Gastroesophageal sphincter (tissue), 4 donors: Measurements from ENCODE around the gene C16orf96.

GRCh38 chr16:4113897-4114984 is 2.0 kb downstream of the ADCY9 start:
- PRO-cap, result no peak
- RAMPAGE, long total RNA, 4 experiments, result start-site peak on the minus strand in 1 of 4 experiments, at chr16:4114030-4114717 at its widest, 28 to 59 reads per replicate

GRCh38 chr16:4232785-4233895 is 8.7 kb downstream of the SRL start:
- PRO-cap, result no peak
- RAMPAGE, long total RNA, 4 experiments, result no peak in any of the 4 experiments

DNA sequence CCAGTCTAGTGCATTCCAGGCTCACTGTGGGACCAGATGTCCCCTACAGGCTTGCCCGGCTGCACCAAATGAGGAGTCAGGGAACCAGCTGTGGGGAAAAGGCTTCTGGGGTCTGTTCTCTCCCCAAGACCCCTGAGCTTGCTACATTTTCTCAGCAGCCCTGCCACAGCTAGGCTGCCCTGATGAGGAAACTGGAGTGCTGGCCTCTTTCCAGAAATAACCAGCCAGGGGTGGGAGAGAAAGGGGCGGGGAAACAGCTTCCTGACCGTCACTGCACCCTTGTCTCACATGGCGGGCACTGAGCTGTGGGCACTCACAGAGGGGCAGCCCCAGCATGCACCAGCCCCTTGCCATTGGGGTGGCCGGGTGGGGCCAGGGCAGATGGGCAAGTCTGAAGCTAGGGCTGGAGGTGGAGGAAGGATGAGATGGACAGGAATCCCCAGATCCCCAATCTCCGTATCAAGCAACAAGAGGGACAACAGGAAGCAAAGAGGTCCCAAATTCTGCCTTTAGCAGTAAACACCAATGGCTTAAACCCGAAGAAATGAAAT is 2.8 kb downstream of the SRL start:
- PRO-cap, result no peak
- RAMPAGE, long total RNA, 4 experiments, result no peak in any of the 4 experiments

DNA sequence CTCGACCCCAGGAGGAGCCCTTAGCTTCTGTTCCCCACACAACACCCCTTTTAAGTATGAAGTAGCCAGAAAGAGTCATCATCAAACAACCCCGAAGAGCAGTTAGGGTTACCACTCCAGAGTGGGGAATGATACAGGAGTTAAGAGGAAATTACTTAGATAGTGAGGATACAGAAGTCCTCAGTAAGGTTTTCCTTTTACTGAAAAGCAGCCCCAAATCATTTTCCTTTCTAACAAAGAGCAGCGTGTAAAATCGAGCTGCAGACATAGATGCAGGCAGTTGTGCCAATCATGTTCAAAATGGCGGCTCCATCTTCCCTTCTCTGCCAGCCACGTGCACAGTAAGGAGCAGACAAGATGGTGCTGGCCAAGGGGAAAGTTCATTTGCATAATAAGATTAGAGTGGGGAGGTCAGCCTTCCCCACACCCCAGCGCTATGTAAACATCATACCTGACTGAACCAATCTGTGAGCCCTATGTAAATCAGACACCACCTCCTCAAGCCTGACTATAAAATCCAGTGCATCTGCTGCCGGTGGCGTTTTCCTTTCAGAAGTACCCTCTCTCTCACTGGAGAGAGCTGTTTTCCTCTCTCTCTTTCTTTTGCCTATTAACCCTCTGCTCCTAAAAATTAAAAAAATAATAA is 2.4 kb upstream of the SRL start:
- PRO-cap, result no peak
- RAMPAGE, long total RNA, 4 experiments, result no peak in any of the 4 experiments

GRCh38 chr16:4271528-4272187 is 1.2 kb downstream of the TFAP4 start:
- PRO-cap, result bidirectional peak, plus-strand start at chr16:4271994, minus-strand start at chr16:4271851
- RAMPAGE, long total RNA, 4 experiments, result no peak in any of the 4 experiments

- PRO-cap, result no peak
- RAMPAGE, long total RNA, 4 experiments, result no peak in any of the 4 experiments
Measured at GRCh38 chr16:4320541-4321031, 4.7 kb downstream of the GLIS2 start.

DNA sequence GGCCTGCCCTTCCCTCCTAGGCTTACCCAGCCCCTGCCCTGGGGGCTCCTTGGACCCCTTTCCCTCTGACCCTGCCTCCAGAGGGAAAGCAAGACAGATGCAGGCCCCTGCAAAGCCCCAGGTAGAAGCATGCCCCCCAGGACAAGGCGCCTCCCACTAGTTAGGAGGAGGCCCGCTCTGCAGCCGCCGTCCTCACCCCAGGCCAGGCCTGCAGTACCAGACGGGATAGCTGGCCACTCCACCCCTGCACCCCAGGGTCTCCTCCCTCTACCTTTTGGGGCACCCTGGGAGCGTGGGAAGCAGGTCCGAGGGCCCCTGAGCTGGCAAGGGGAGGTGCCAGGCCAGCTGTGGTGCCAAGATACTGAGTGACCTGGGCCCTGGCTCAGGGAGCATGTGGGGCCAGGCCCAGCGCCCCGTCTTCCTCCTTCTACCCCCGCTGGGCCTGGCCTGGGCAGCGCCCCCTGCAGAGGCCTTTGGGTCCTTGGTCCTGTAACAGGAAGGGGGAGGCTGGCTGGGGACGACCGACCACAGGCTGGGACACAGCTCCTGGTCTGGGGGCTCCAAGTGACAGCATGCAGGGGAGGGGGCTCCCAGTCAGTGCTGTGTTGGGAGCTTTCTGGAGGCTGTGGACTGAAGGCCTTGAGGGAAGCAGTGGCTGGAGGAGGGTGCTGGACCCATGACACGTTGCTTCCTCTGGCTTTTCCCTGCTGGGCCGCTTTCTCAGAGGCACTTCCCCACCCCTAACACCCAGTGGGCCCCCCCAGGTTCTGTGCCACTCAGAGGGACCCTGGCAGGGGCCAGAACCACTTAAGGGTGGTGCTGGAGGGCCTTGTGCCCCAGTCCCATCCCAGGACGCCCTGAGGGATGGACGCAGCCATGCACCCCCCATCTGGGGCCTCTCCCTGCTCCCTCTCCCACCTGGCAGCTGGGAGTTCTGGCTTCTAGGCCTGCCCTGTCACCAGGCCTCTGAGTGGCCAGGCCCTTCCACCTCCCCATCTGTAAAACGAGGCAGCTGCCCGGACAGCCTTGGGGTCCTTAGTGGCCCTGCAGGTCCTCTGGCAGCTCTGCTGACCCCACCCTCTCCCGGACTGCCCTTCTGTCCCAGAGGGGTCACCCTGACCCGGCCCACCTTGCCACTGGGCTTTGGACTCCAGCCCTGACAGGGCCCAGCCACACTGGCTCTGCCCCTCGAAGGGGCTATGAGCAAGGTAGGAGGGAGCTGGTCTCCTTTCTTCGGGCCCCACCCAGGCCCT is 12.7 kb downstream of the PAM16 start:
- PRO-cap, result no peak
- RAMPAGE, long total RNA, 4 experiments, result no peak in any of the 4 experiments

GRCh38 chr16:4369013-4369344 is 2.7 kb upstream of the VASN start:
- PRO-cap, result no peak
- RAMPAGE, long total RNA, 4 experiments, result no peak in any of the 4 experiments

- PRO-cap, result no peak
- RAMPAGE, long total RNA, 4 experiments, result no peak in any of the 4 experiments
Measured at GRCh38 chr16:4369345-4369967, 2.2 kb upstream of the VASN start.

DNA sequence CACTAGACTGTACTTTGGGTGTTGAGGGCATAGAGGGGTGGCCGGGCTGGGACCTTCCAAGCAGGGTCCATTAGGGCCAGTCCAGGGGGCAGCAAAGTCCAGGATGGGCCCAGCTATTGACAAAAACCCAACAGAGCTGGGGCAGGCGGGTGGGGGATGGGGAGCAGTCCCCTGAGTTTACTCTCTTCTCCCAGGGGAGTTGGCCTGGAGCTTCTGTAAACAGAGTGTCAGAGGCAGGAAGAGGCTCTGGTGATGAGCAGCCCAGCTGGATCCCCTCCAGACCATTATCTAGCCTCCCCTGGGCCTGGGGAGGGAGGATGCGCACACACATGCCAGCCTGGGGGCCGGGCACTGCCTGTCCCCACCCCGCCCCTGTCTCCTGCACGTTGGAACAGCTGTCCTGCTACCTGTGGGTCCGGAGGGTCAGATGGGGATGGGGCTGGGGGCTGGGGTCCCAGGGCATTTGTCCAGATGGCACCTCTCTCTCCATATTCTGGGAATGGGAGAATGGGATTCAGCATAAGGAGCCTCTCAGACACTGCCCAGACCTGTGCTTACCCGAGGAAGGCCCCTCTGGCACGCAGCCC is 1.4 kb downstream of the VASN start:
- PRO-cap, result no peak
- RAMPAGE, long total RNA, 4 experiments, result no peak in any of the 4 experiments

DNA sequence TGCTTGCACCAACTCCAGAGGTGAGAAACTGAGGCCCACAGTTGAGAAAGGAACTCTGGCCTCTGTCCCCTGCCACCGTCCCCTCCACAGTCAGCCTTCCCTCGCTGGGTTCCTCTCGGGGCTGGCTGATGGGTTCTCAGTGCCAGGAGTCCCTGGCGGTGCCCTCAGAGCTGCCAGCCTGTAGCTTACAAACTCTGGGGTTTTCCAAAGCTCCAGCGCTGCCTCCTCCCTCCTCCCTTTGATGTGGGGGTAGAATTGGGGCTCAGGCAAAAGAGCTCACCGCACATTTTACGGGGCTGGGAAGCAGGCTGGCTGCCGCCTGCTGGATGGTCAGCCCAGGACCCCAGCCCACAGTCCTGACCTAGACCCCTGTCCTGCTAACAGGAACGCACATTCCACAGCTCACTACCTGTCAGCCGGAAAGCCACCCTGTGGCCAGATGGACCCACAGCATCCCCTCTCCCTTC is 5.9 kb downstream of the VASN start:
- PRO-cap, result no peak
- RAMPAGE, long total RNA, 4 experiments, result no peak in any of the 4 experiments

GRCh38 chr16:4386405-4387312 is 15.0 kb downstream of the VASN start:
- PRO-cap, result no peak
- RAMPAGE, long total RNA, 4 experiments, result no peak in any of the 4 experiments

DNA sequence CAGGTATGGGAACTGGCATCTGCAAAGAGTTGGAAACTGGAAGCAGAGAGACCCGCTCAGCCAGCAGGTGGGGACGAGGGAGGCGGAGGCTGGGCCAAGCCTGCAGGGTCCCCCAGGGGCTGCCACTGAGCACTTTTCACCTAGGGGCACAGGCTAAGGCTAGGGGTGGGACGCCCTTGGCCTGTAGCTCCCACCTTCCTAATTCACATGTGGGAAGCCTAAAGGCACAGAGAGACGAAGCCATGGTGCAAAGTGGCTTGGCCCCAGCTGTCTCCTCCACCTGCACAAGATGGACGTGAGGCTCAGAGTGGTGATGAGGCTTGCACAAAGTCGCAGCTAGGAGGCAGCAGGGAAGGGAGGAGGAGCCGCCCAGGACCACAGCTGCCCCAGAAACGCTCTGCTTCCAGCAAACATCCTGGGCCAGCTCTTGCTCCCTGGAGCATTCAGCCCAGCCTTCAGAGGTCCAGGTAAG is 18.9 kb downstream of the VASN start:
- PRO-cap, result no peak
- RAMPAGE, long total RNA, 4 experiments, result no peak in any of the 4 experiments

GRCh38 chr16:4510794-4511423 is 27.7 kb downstream of the CDIP1 start:
- PRO-cap, result no peak
- RAMPAGE, long total RNA, 4 experiments, result no peak in any of the 4 experiments

DNA sequence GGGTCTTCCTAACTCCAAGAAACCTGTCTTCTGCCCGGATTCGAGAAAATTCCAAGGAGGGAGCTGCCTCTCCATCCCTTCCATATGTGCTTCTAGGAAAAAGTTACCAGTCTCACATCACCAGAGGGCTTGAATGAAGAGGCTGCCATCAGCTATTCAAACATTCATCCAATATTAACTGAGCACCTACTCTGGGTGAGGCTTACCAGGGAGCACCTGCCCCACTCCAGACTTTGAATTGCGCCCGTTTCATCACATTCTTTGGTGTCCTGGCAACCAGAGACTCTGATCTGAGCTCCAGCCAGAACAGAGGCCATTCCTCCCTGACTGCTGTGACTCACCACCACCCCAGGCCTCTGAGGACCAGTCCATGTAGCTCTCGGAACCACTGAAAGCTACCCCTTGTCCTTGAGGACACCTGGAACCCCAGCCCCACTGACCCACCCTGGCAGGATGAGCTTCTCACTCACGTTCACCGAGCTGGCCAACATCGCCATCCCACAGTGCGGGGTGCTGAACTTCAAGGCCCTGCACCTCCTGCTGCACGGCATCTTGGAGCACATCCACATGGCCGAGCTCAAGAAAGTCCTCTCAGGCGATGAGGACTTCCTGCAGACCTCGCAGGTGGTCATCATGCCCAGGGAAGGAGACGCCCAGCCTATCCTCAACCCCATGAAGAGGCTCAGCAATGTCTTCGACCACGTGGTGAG is at the start of gene C16orf96:
C16orf96 (plus strand) TSS at position 304 of the 710 bp plus-strand sequence.
- PRO-cap, result no peak
- RAMPAGE, long total RNA, 4 experiments, result no peak in any of the 4 experiments

- PRO-cap, result no peak
- RAMPAGE, long total RNA, 4 experiments, result no peak in any of the 4 experiments
Measured at GRCh38 chr16:4639718-4640412, 15.2 kb downstream of the MGRN1 start.

DNA sequence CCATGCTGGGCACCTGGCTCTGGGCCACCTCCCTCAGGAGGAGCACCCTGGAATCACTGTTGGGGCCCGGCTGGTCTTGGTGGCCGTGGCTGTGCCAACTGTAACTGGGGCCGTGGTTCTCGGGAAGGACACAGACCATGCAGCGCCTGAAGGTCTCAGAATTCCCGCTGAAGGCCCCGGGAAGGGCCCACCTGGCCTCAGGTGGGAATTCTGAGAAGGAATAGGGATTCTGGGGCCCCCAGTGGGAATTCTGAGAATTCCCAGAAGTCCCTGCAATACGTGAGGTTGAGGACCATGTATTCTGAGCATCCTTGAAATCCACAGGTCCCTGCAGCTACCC is 23.2 kb downstream of the MGRN1 start:
- PRO-cap, result no peak
- RAMPAGE, long total RNA, 4 experiments, result no peak in any of the 4 experiments

- PRO-cap, result no peak
- RAMPAGE, long total RNA, 4 experiments, result no peak in any of the 4 experiments
Measured at GRCh38 chr16:4660297-4661051, 32.9 kb upstream of the NUDT16L1 start.

GRCh38 chr16:4668276-4668912 is 25.0 kb upstream of the NUDT16L1 start:
- PRO-cap, result no peak
- RAMPAGE, long total RNA, 4 experiments, result no peak in any of the 4 experiments

- PRO-cap, result no peak
- RAMPAGE, long total RNA, 4 experiments, result no peak in any of the 4 experiments
Measured at GRCh38 chr16:4670932-4671850, 22.2 kb upstream of the NUDT16L1 start.